ENCODE measurements around the gene KIFBP.

DNA sequence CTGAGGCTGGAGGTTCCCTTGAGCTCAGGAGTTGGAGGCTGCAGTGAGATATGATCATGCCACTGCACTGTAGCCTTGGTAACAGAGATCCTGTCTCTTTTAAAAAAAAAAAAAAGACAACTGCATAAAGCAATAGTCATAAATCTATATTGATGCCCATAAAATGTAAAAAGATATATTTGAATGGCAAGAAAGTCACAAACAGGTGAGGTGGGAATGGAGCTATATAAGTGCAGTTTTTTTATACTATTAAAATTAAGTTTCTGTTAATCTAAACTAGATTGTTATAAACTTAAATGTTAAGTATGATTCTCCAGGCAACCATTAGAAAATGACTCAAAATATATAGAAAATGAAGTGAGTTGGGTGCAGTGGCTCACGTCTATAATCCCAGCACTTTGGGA is 13.4 kb upstream of the HNRNPH3 start:
- RRBS: no CpG with 5 or more reads among the region's 1 CpG

GRCh38 chr10:68342265-68343490 is 9.9 kb upstream of the PBLD start:
- RRBS: no CpG with 5 or more reads among the region's 6 CpGs

DNA sequence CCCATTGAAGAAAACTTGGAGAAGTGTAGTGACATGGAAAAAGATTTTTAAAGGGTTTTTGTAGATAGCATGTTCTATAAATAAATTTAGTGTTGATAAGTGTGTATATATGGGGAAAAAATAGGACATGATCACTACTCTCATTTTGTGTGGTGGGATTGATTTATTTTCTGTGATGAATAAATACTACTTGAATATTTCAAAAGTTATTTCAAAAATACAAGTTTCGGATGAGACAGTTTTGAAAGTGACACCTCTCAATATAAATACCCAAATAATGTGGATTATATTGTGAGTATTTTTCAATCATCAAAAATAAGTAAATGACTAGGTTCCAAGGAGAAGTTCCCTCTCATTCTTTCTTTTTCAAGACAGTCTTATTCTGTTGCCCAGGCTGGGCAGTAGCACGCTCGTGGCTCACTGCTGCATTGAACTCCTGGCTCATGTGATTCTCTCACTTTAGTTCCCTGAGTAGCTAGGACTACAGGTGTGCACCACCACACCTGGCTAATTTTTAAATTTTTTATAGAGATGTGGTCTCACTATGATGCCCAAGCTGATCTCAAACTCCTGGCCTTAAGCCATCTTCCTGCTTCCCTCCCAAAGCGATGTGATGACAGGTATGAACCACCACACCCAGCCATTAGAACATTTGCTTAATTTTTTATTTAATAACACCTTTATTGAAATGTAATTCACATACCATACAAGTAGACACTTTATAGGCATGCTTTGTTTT is 47.3 kb upstream of the STOX1 start:
- RRBS: no CpG with 5 or more reads among the region's 4 CpGs

- RRBS: no CpG with 5 or more reads among the region's 3 CpGs
Observed at GRCh38 chr10:68983973-68985006, 4.3 kb upstream of the KIFBP start.

- RRBS: 1% methylated on average over 15 of the region's 74 CpGs
Observed at GRCh38 chr10:68988419-68989469, at the start of gene KIFBP. Gene KIFBP, plus strand, starts transcription at chr10:68988803.

- RRBS: no CpG with 5 or more reads among the region's 5 CpGs
Observed at GRCh38 chr10:69051229-69051843, 36.6 kb upstream of the SRGN start.

GRCh38 chr10:69096103-69096540 is 8.2 kb downstream of the SRGN start:
- RRBS: no CpG with 5 or more reads among the region's 2 CpGs

- RRBS: no CpG with 5 or more reads among the region's 9 CpGs
Observed at GRCh38 chr10:69232239-69232651, 12.1 kb downstream of the HKDC1 start.

- RRBS: no CpG with 5 or more reads among the region's 15 CpGs
Observed at GRCh38 chr10:69237438-69238125, 17.4 kb downstream of the HKDC1 start.

DNA sequence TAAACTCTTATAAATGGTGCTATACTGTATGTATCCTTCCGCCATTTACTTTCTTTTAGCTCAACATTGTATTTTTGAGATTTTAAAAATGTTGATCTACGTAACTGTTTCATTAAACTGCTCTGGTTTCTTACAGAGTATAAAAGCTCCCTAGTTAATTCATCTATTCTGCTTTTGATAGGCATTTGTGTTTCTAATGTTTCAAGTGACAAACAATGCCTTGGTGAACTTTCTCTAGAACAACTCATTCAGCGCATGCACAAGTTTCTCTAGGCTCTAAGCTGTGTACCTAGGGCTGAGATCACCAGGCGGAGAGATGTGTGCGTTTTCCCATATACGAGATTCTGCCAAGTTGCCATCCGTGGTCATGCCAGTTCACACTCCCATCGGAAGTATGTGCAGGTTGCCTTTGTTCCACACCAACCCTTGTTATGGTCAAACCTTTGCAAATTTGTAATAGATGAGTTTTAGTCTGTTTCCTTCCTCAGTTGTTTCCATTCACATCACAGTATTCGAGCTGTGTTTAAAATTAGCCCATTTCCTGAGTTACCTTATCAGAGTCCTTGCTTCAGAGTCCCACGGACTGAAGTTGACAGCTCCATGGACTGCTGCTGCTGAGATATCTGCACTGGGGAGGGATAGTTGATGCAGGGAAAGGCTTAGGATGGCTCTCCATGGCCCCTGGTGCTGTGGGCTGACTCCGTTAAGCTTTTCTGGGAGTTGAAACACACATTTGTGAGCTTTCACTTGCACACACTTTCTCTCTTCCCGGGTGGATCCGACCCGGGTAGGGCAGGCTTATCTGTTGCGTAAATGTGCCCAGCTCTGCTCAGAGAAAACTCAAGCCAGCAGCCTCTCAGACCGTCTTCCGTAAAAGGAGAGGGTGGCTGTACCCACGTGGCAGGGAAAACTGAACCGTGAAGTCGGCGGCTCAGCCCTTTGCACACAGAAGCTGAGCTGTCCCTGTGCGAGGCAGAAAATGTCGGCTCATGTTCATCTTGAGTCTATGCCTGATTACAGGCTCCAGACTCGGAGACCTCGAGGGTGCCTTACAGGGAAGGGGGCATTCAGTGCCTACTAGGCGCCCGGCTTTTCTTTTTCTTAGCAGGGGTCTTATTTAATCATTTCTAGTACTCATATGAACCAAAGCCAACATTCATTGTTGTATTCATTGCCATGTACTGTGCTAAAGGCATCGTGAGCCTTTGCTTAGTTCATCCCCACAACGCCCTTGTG is 9.1 kb downstream of the HK1 start:
- RRBS: no CpG with 5 or more reads among the region's 29 CpGs

- RRBS: no CpG with 5 or more reads among the region's 14 CpGs
Observed at GRCh38 chr10:69334128-69334821, 15.6 kb downstream of the HK1 start.

- RRBS: no CpG with 5 or more reads among the region's 7 CpGs
Observed at GRCh38 chr10:69360805-69361594, 42.4 kb downstream of the HK1 start.

DNA sequence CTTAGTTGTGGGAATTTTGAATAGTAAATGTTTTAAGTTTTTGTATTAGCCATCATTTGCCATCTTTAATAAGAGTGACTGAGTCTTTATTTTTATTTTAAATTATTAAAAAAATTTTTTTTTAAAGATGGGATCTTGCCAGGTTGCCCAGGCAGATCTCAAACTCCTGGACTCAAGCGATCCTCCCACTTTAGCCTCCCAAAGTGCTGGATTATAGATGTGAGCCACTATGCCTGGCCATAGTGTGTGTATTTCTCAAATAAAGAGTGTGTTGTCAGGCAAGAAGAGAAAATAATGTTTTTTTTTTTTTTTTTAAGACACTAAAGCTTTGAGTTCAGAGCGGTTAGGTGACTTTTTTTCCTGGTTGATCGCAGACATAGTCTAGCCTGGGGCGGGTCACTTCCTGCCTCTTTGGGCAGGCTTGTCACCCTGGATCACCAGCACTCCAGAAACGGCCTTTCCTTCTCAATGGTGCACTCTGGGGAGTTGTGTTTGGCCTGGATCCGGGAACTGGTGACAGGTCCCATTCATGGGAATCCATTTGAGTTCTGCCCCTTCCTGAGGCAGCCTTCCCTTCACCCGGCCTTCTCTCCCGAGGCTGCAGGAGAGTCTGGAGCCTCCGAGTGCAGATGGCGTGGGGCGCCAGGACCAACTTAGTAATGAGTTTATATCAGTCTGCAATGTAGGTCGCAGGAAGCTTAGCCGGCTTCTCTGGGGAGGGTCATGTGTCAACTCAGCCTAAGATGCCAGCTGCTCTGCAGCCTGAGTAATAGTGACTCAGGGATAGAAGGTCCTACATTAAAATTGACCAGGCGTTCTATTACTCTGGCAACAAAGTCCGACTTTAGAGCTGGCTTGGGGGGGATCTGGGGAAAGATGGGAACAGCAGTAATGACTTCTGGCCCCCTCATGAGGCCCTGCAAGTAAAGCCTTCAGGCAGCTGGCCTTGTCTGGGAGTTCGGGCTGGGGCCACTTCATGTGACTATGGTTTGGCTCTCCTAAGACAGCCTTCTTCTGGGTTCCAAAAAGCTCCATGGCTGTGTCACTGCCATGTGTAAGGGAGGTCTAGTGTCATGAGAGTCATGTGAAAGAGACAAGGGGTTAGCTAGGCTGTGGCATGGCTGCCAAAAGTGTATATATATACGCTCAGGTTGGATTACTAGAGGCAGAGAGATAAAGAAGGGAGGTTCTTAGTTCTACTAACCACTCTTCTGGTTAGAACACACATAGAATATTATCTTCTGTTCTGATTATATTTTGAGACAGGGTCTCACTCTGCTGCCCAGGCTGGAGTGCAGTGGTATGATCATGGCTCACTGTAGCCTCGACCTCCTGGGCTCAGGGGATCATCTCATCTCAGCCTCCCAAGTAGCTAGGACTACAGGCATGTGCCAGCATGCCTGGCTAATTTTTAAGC is 44.0 kb downstream of the HK1 start:
- RRBS: 36% methylated on average over 2 of the region's 18 CpGs

GRCh38 chr10:69415864-69416267 is 852 bp downstream of the TACR2 start:
- RRBS: no CpG with 5 or more reads among the region's 13 CpGs

GRCh38 chr10:69438554-69439218 is 12.6 kb upstream of the TSPAN15 start:
- RRBS: no CpG with 5 or more reads among the region's 9 CpGs

DNA sequence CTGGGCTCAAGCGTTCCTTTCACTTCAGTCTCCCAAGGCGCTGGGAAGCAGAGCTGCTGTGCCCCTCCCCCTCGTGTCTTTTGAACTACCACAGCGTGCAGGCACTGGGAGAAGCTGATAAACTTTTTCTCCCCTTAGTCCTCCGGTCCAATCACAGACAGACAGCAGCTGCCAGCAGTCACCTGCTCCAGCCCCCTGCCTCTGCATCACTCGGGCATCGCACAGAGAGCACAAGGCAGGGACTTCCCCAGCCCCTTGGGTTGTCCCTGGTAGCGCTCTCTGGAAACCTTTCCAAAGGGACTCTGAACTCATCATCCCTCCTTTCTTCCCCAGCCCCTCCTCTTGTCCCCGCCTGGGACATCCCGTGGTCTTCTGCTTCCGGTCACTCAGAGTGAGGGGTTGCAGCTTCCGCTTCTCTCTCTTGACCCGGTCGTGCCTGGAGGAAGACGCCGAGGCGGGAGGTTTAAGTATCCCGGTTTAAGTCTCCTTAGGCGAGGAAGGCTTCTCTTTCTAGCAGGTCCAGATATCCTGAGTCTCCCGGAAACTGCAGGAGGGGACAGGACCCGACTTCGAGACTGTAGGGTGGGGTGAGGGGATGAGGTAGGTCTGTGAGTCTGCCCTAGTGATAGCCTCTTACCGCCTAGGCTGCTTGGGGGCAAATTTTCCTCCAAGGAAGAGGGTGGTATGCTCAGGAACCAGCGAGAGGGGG is 1.5 kb upstream of the NEUROG3 start:
- RRBS: 5% methylated on average over 8 of the region's 24 CpGs

DNA sequence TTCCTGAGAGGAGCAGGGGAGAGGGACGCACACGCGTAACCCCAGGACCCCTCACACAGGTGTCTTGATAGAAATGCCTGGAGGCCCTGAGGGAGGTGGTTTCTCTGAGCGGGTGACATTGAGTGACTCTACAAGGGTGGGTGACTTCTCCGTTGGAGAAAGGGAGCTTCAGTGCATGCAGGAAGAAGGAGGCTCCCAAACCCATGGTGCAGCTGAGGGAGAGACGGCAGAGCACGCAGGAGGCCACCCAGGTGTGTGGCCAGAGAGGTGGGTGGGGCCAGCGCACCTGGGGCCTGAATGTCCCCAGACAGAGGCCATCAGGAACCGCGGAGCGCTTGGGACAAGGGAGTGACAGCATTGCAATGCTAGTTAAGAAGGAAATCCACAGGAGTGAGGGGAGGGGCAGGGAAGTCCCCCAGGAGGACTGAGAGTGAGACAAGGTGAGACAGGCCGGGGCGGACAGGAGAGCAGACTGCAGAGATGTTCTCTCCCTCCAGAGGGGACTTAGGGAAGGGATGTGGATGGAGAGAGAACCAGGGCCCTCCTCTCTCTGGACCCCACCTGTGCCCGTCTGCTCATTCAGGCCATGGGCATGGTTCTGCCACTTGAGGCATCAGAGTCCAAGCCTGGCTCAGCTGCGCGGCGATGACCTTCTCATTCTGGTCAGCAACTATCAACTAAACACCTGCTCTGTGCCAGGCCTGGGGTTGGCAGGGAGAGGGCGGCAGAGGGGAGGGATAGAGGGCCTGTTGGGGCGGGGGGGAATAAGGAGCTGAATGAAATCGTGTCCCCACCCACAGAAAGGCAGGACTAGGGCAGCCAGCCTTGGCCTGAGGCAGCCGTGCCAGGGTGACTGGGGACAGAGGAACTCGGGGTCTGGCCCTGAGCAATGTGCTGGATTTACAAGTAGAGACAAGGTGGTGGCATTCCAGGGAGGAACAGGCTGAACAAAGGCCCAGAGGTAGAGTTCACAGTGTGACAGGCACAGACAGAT is 69.4 kb upstream of the COL13A1 start:
- RRBS: no CpG with 5 or more reads among the region's 22 CpGs

GRCh38 chr10:69845903-69846533 is 44.3 kb downstream of the COL13A1 start:
- RRBS: no CpG with 5 or more reads among the region's 13 CpGs

DNA sequence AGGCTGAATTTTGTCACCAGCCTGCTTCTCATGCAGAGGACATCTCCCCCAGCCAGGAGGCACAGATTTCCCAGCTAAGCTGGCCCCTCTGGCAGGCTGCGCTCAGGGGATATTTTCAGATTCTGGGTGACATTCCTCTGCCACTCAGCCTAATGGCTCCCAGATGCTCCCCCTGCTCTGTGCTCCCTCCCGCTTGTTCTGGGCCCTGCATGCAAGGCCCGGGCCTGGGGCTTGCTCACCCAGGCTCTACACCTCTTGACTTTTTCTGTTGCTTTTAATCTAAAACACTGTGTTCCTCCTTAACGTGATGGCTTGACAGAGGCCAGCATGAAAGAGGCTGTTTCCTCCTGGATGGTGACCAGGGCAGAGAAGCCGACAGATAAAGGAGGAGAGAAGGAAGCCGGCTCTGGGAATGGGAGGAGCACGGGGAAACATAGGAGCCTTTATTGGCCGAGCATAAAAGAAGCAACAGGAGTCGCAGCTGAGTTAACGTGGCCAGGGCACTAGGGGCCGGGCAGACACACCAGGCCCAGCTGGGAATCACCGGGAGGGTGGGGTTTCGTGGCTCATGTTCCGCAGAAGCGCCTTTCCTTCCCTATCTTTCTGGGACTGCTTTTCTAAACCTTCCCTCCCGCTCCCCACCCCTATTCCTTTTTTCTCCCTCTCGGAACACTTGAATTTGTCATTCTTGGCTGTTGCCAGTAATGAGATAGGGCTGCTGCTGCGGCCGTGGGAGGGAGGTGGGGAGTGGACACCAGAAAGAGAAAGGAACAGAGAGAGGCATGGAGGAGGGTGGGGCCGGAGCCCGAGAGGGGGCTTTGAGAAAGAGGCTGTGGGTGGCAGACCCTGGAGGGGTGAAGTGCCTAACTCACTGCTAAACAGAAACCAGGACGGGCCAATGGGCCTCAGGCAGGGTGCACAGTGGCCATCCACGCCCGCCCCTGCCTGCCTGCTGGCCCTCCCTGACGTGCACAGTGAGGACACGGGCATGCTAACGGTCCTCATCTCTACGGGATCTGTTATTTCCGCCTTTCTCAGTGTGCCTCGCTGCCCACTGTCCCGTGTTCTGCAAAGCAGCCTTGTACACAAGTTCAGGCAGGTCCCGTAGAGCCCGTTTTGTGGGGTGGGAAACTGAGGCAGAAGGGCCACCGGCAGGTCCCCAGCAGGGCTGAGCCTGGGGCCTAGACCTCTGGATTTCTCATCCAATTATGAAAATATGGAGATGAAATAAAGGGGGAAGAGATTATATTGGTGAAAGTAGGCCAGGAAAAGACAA is 65.1 kb downstream of the COL13A1 start:
- RRBS: no CpG with 5 or more reads among the region's 34 CpGs

DNA sequence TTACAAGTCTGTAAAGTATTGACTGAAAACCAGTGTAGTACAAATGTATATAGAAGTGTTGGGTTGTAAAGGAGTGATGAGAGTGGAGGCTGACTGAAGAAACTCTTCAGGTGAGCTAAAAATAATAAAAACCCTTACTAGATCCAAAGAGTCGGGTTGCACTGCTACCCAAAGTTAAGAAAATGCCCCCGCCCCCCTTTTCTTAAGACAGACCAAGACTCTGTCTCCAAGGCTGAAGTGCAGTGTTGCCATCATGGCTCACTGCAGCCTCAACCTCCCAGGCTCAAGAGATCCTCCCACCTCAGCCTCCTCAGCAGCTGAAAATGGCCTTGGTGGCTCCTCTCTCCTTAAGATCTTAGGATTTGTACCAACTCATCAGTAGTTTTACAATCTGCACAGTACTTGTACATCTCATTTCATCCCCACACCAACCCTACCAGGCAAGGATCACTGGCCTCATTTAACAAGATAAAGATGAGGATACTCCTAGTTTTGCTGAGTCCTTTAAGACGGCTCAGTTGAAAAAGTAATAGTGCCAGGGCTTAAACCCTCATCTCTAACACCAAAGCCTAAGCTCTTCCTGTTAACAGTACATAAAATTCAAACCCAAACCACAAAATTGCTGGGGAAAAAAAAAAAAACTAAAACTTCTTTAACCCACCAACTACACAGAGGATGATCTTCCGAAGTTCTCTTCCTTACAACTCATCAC is 1.5 kb downstream of the SAR1A start:
- RRBS: no CpG with 5 or more reads among the region's 4 CpGs

All from amniotic epithelial cell (primary cell).